Measurements from ENCODE around the genes ECE2, CHRD and VPS8.

DNA sequence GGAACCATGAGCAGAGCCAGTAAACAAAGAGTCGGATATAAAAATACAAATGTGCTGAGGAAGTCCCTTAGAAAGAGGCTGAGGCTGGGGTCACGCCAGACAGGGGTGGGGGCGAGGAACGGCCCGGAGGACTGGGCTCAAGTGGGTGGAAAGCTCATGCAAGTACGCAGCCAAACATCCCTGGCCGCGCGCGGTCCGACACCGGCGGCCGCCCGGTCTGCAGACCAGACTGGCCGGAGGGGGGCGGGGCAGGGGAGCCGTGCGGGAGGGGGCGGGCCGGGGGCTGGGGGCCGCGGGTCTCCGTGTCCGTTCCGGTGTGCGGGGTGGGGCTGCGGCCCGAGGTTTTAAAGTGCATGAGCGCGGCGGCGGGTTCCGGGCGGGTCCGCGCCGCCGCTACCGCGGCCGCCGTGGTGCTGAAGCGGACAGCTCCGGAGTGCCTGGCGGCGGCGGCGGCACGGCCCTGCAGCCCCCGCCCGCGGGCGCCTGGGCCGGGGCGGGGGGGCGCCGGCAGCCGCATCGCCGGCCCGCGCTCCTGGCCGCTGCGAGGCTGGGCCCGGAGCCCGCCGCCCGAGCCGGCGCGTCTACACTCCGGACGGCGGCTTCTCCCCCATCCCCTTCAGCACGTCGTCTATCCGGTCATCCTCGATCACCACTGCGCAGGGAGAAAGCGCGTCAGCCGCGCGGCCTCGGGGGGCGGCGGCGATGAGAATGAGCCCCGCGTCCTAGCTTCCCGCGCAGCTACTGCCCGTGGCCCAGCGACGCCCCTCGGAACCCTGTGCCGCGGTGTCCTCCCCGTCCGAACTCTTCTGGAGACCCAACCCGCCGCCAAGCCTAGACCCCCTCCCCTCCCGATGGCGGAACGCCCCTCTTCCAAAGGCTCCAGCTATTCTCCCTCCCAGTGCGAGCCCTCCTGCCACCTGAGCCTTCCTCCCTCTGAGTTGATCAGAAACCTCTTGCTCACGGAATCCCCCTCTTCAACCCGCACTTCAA lies 1.5 kb downstream of the CAMK2N2 start:
- PRO-cap, result no peak
- RAMPAGE, long total RNA, 5 experiments, result no peak in any of the 5 experiments
- RRBS, result 6% methylated on average over 50 of the region's 109 CpGs

- PRO-cap, result no peak
- RAMPAGE, long total RNA, 5 experiments, result no peak in any of the 5 experiments
- RRBS, result 11% methylated on average over 29 of the region's 56 CpGs
Observed at GRCh38 chr3:184275776-184276443, at the start of gene ECE2. Gene ECE2, plus strand, starts transcription at chr3:184276022.

DNA sequence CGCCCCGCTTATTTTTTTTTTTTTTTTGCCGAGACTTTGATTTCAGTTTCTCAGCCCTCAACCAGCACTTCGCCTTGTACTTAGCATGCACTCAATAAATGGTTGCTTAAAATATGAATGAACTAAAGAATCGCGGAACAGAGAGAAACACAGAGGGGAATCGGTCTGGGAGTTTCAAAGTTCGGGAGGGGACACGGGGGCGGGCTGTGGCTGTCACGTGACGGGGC lies 245 bp upstream of the EIF4G1 start:
- PRO-cap, result bidirectional peak, plus-strand start outside the sequence, minus-strand start at position 175 of the sequence
- RAMPAGE, long total RNA, 5 experiments, result no peak in any of the 5 experiments
- RRBS, result no CpG with 5 or more reads among the region's 12 CpGs

DNA sequence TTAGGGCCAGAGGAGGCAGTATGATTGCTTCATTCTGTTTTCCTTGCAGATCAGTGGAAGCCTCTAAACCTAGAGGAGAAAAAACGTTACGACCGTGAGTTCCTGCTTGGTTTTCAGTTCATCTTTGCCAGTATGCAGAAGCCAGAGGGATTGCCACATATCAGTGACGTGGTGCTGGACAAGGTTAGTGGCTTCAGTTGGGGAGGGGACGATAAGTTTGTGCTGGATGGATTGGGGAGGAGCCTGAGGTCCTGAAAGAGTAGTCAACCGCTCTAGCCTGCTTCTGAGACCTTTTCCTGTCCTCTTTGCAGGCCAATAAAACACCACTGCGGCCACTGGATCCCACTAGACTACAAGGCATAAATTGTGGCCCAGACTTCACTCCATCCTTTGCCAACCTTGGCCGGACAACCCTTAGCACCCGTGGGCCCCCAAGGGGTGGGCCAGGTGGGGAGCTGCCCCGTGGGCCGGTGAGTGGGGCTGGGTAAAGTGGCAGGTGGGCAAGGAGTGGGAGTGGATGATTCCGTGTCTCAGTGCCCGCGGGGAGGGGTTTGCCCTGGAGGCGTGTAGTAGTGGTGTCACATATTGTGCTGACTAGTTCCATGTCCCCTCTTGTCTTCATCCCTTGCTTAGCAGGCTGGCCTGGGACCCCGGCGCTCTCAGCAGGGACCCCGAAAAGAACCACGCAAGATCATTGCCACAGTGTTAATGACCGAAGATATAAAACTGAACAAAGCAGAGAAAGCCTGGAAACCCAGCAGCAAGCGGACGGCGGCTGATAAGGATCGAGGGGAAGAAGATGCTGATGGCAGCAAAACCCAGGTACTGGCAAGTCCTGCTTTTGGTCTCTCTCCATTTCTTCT lies 8.6 kb downstream of the EIF4G1 start:
- PRO-cap, result no peak
- RAMPAGE, long total RNA, 5 experiments, result start-site peak on the plus strand in 3 of 5 experiments, centred at positions 379 to 741 of the sequence, 18 to 189 reads per replicate
- RRBS, result 69% methylated on average over 4 of the region's 24 CpGs

- PRO-cap, result no peak
- RAMPAGE, long total RNA, 5 experiments, result start-site peak on the plus strand in 2 of 5 experiments, at chr3:184327605-184327940 at its widest, 13 to 29 reads per replicate
- RRBS, result no CpG with 5 or more reads among the region's 32 CpGs
Observed at GRCh38 chr3:184327059-184327956, 10.1 kb upstream of the FAM131A start.

DNA sequence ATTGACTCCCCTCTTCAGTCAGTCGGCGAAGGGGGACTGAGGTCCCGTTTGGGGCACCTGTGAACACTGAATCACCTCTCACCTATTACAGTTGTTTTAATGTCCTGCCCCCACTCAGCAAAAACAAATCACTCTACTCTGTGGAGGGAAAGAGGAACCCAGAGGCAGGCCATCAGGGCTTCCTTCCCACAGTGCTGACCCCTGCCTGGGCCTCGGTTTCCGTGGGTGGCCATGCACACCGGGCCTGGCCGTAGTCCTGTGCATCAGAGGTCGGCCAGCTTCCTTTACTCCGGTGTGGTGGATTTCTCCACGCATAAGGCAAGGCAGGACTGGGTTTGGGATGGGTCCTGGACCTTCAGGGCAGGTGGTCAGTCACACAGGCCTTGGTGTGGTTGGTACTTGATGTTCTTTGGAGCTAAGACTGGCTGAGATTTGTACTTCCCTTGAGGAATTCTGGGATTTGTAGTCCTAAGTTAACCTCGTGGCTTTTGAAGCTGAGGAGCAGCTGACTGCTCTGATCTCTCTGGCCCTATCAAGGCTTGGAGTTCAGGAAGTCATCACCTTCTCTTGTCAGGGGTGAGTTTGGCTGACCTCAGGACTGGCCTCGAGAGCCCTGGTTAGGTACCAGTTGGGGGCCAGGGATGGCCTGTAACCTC lies 639 bp upstream of the FAM131A start:
- PRO-cap, result no peak
- RAMPAGE, long total RNA, 5 experiments, result start-site peak on the plus strand in 1 of 5 experiments, centred at position 479 of the sequence, 5 reads per replicate
- RRBS, result 19% methylated on average over 4 of the region's 12 CpGs

DNA sequence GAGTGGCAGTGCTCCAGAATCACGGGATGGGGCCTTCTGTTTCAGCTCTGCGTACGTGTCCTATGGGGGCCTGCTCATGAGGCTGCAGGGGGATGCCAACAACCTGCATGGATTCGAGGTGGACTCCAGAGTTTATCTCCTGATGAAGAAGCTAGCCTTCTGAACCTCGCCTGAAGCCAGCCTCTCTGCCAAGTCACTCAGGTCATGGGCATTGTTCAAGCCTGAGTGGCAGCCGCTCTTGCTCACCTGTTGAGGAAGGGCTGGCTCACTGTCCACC lies 6.6 kb downstream of the POLR2H start:
- PRO-cap, result no peak
- RAMPAGE, long total RNA, 5 experiments, result start-site peak on the plus strand in 1 of 5 experiments, centred at position 110 of the sequence, 15 reads per replicate
- RRBS, result no CpG with 5 or more reads among the region's 6 CpGs

GRCh38 chr3:184379568-184380820 lies at the start of gene CHRD:
Gene CHRD, plus strand, starts transcription at chr3:184380054.
- PRO-cap, result bidirectional peak, plus-strand start at chr3:184380310, minus-strand start at chr3:184380116
- RAMPAGE, long total RNA, 5 experiments, result start-site peak on the plus strand in 1 of 5 experiments, at chr3:184380348-184380723 at its widest, 8 reads per replicate
- RRBS, result 6% methylated on average over 76 of the region's 151 CpGs

DNA sequence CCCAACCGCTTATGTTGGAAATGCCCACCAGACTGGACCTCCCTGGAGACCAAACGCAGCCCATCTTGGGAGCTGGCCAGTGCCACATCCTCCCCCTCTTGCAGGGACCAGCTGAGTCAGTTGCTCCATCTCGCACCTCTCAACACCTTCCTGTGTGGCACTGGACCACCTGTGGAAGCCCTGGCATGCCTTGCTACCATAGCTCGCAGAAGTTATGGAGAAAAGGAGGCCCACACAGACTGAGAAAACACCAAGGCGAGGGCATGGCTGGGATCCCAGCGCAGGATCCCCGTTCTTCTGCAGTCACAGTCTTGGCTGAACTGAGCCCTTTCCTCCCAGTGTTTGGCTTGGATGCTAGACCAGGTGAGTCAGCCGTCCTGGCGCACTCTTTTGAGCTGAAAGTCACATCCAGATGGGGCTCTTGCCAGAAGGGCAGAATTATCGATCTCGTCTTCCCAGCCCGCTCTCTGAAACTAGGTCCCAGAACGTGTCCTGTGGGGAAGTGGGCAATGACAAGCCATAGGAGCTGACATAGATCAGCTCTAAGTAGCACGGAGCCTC lies 46.9 kb downstream of the CHRD start:
- PRO-cap, result no peak
- RAMPAGE, long total RNA, 5 experiments, result no peak in any of the 5 experiments
- RRBS, result no CpG with 5 or more reads among the region's 14 CpGs

DNA sequence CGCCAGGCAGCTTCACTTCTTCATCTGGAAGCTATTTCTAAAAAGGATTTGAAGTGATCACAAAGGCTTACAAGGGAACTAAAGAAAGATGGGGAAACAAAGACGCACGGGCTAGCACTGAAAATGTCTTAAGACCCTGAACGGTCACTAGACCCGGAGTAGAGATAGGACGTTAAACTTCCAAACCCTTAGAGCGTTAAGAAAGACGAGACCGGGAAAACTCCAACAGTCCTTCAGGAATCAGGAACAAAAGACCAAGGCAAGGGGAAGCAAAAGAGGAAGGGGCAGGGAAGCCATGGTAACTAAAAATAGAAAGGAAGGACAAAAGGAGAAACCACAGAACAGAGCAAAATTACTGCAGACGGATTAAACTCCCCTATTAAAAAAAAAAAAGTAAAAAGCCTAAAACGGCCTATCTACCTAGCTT lies 47.4 kb upstream of the EPHB3 start:
- PRO-cap, result no peak
- RAMPAGE, long total RNA, 5 experiments, result no peak in any of the 5 experiments
- RRBS, result no CpG with 5 or more reads among the region's 11 CpGs

DNA sequence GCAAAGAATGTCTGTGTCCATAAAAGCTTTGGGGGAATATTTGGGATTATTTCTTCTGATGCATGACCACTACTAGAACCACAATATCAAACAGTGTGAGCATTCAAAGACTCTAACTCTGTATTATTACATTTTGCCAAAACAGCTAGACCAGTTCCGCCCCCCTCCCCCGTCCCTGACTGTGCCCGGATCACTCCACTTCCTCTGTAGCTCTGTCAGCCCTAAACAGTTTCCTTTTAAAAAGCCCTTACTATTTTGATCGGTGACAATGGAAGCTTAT lies 36.7 kb upstream of the EPHB3 start:
- PRO-cap, result no peak
- RAMPAGE, long total RNA, 5 experiments, result no peak in any of the 5 experiments
- RRBS, result no CpG with 5 or more reads among the region's 4 CpGs

DNA sequence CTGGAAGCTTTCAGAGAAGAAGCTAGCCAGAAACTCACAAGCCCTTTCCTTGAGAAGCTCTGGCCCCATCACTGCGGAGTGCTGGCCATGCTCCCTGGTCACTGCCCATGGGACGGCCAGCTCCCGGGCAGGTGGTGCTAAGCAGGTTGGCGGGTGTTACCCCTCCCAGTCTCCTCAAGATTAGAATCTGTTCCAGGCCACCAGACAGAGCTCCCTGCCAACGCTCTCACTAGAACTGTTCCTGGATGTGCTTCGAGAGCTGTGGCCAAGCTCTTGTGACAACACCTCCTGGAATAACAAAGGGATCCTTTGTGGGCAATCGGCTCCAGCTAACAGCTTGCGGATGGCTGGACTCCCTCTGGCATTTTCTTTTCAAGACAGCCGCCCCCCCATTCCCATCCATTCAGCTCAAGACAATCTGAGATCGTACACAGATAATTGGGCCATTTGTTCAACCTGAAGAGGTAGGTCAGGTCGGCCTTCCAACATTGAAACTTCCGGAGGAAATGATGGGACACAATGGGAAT lies 11.8 kb upstream of the EPHB3 start:
- PRO-cap, result no peak
- RAMPAGE, long total RNA, 5 experiments, result no peak in any of the 5 experiments
- RRBS, result no CpG with 5 or more reads among the region's 12 CpGs

DNA sequence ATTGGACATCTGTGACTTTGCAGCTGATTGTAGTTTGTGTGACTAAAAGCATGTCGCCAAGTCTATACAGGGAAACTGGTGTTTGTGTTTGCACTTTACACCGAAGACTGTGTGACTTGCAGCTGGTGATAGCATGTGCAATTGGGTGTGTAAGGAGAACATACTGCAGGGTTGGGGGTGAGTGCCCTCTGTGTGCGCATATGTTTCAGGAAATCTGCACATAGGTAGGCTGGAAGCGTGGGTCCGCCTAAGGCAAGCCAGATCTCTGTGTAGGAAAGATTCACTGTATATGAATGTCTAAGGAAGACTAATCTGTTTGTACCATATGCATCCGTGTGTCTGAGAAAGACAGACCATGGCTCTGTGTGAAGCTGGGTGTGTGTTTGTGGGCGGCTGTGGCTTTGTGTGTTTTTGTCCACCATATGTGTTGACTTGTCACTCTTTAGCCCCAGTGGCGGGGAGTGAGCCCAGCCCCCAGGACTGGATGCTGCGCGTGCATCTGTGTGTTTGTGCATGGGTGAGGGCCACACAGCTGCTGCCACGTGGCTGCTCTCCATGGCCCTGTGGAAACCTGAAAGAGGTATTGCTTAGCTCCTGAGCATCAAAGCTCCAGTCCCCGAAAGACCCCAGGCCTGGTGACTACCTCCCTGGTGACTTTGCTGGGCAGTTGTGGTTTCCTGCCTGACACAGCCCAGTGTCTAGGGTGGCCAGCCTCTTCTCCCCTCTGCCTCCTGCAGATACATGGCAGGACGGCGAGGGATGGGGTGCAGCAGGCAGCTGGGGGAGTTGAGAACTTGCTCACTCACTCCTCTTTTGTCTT lies 6.2 kb downstream of the EPHB3 start:
- PRO-cap, result no peak
- RAMPAGE, long total RNA, 5 experiments, result no peak in any of the 5 experiments
- RRBS, result no CpG with 5 or more reads among the region's 14 CpGs

DNA sequence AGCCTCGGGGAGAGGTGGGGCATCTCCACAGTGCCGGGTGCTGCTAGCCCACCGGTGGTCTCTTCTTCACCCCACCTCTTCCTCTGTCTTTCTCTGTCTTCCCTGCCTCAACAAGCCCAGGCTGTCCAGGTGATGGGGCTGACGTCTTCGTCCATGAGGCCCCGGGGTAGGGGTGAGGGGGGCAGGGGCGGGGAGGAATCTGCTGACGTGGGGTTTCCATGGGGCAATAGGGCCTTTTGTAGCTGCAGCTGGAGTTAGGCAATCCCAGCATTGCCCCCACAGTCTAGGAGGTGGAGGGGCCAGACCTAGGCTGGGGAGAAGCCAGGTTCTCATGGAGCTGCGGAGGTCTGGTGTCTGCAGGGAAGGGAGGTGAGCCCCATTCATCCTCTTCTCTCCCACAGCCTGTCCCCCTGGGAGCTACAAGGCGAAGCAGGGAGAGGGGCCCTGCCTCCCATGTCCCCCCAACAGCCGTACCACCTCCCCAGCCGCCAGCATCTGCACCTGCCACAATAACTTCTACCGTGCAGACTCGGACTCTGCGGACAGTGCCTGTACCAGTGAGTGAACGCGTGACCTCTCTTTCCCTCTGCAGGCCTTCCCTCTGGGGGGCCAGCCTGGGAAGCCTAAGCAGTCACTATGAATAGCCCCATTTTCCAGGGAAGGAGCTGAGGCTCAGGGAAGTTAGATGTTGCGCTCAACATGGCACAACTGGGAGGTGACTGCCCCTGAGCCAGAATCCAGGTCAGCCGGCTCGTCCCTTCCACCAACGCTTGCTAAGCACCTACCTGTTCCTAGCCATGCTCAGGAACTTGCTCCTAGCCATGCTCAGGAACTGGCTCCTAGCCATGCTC lies 14.1 kb downstream of the EPHB3 start:
- PRO-cap, result no peak
- RAMPAGE, long total RNA, 5 experiments, result start-site peak on the plus strand in 2 of 5 experiments, centred at positions 238 to 569 of the sequence, 9 reads per replicate
- RRBS, result 48% methylated on average over 4 of the region's 21 CpGs

- PRO-cap, result bidirectional peak, plus-strand start at chr3:184757133, minus-strand start at chr3:184757070; bidirectional peak, plus-strand start at chr3:184757672, minus-strand start at chr3:184757586
- RAMPAGE, long total RNA, 5 experiments, result no peak in any of the 5 experiments
- RRBS, result no CpG with 5 or more reads among the region's 26 CpGs
Observed at GRCh38 chr3:184756792-184757968, 45.3 kb upstream of the MAGEF1 start.

- PRO-cap, result no peak
- RAMPAGE, long total RNA, 5 experiments, result no peak in any of the 5 experiments
- RRBS, result 45% methylated on average over 9 of the region's 30 CpGs
Observed at GRCh38 chr3:184772708-184773741, 38.9 kb upstream of the VPS8 start.

GRCh38 chr3:184811670-184812983 lies at the start of gene VPS8:
Gene VPS8, plus strand, starts transcription at chr3:184812166.
- PRO-cap, result unidirectional peak, plus-strand start at chr3:184812196; unidirectional peak, plus-strand start at chr3:184812280
- RAMPAGE, long total RNA, 5 experiments, result start-site peak on the plus strand in 5 of 5 experiments, at chr3:184812166-184812207 at its widest, 27 to 745 reads per replicate
- RRBS, result under 1% methylated on average over 9 of the region's 69 CpGs

GRCh38 chr3:185150648-185151100 lies 2.2 kb downstream of the C3orf70 start:
- PRO-cap, result no peak
- RAMPAGE, long total RNA, 5 experiments, result no peak in any of the 5 experiments
- RRBS, result no CpG with 5 or more reads among the region's 1 CpG

GRCh38 chr3:185216146-185216907 lies 37.5 kb downstream of the EHHADH start:
- PRO-cap, result no peak
- RAMPAGE, long total RNA, 5 experiments, result no peak in any of the 5 experiments
- RRBS, result no CpG with 5 or more reads among the region's 7 CpGs

DNA sequence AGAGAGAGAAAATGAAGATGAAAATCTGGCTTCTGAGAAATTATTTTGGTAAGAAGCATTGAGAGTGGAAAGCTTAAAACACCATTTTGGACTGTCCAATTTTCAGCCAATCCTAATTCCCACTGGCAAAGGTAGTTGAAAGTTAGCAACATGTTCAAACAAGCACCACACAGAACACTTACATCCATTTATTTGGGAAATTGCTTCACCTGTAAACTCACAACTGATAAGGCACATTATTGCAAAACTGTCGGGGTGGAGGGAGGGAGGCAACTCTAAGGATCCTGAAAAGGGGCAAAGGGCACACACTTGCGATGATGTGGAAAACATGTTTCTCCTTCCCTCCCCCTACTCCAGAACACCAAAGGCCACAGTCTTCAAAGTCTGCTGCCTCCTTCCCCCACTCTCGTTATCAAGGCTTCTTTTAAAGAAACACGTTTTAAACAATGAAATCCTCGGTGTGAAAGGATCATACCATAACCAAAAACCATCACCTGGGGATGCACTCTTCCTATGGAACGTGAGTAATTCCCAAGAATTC lies 9.3 kb downstream of the TMEM41A start:
- PRO-cap, result no peak
- RAMPAGE, long total RNA, 5 experiments, result no peak in any of the 5 experiments
- RRBS, result no CpG with 5 or more reads among the region's 6 CpGs